H4 (cell line): ENCODE measurements around a stretch of chr3.

- RAMPAGE, long total RNA: no peak
Observed at GRCh38 chr3:187290453-187290921, 1.1 kb downstream of the MASP1 start.

DNA sequence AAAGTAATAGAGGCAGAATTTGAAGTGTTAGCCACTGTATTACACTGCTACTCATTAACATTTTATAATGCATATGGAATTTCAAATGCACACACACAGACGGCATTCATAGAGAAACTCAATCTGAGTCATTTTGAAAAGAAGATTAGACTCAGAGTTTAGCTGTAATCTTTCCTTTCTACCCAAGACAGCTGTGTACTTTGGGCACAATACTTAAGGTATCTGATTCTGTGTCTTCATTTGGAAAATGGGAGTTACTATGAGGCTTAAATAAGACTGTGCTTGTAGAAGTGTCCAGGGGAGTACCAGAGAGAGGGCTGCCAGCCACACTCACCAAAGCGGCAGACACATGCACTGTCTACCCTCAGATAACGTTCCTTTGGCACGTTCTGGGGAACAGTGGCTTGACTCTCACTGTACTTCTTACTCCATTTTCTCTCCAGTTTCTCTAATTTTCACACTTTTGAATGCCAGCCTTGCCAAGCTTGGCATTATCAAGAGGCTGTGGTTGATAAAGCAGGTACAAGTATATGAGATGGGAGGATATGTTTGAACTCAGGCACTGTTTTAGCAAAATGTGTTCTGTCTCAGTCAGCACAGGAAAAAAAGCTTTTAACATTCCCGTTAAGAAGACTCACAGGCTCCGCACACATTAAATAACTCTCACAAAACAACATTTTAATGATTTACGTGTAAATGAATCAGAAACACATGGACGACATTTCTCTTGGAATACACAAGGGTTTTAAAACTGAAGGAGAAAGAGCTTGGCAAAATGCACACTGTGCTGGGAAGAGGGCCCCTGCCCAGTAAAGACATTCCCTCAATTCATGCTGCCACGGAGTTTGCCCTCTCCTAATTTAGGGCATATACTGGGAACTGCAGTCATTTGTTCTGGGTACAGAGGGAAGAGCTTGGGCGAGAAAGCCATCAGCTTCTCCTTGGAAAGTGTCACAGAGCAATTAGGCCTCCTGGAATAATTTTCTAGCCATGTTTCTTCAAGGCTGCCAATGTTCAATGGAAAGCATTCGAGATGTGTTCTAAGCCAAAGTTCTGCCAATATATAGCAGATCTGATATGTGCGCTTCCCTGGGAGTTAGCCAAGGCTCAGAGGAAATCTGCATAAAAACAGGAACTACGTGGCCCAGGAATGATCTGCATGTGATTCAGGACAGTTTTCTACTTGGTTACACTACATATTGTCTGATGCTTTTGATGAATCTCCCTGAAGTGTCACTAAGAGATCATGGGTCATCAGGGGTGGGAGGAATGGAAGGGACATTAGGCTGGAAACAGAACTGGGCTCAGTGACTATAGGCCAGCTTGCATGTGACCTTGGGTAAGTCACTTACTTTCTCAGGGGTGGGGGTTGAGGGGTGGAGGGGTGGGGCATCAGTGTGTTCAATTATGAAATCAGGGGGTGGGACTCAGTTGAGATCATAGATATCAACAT is 2.0 kb upstream of the MASP1 start:
- RAMPAGE, long total RNA: no peak

- RAMPAGE, long total RNA: no peak
Observed at GRCh38 chr3:187773594-187774750, 28.7 kb upstream of the BCL6 start.

DNA sequence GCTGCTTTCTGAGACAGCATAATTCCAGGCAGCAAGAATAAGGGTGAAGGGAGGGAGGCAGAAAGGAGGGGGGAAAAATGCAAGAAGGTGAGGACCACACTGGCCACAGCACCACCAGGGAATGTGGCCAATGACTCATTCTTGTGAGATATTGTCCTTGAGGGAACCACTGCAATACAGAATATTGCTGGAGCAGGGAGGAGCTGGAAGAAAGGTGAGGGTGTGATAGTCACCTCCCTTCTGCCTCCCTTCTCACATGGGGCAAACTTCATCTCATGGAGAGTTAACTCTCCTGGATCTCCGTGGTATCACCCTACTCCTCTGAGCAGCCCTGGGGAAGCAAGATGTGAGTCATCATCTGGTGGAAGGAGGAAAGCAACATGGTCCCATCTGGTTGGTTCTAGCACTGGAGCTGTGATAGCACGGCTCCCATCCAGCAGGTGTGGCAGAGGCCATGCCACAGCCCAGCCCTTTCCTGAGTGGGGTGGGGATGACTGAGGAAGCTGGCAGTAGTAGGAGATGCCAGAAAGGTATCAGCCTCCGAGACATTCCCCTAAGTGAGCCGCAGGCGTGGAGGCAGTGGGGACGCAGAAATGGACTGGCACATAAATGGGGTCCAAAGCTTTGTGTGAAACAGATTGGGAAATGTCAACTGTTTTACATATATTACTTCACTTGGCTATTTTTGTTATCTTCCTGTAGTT is 115.9 kb upstream of the LPP start:
- RAMPAGE, long total RNA: no peak

- RAMPAGE, long total RNA: no peak
Observed at GRCh38 chr3:188158781-188159365, 4.9 kb downstream of the LPP start.

DNA sequence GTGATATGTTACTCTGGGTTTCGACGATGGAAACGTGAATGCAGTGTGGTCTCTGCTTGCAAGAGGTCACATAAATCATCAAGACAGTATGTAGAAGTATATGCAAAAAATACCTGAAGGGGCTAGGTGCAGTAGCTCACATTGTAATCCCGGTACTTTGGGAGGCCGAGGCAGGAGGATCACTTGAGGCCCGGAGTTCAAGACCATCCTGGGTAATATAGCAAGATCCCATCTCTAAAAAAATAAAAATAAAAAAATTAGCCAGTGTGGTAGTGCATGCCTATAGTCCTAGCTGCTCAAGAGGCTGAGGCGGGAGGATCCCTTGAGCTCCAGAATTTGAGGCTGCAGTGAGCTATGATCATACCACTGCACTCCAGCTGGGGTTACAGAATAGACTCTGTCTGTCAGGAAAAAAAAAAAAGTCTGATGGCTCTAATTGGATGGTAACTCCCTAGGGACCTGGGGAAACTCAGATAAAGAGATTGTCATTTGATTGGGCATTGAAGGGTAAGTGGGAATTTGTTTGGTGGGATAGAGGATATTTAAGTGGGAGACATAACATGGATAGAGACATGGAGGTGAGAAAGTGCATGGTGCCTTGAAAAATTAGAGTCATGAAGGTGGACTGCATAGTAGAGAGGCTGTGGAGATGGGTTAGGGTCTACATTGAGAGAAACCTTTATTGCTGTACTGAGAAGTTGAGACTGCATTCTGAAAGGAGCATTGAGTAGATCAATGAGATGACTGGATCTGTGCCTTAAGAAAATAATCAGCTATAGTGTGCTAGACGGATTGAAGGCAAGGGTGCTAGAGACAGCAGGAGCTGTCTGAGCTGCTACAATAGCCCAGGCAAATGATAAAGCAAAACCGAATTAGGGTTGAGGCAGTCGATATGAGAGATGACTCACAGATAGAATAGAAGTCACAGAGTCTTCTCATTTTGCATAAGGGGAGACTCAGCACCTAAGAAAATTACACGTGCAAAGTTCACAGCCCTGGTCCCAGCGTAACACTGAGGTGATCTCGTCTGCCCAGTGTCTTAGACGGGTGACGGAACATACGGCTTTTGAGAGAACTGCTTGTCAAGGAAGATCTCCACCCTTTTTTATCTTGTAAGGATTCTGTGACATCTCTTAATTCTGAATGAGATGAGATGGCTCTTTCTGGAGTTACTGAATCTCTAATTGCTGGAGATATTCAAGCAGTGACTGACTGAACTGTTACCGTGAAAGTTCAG is 11.3 kb downstream of the LPP start:
- RAMPAGE, long total RNA: no peak

- RAMPAGE, long total RNA: no peak
Observed at GRCh38 chr3:188166302-188166739, 12.4 kb downstream of the LPP start.

DNA sequence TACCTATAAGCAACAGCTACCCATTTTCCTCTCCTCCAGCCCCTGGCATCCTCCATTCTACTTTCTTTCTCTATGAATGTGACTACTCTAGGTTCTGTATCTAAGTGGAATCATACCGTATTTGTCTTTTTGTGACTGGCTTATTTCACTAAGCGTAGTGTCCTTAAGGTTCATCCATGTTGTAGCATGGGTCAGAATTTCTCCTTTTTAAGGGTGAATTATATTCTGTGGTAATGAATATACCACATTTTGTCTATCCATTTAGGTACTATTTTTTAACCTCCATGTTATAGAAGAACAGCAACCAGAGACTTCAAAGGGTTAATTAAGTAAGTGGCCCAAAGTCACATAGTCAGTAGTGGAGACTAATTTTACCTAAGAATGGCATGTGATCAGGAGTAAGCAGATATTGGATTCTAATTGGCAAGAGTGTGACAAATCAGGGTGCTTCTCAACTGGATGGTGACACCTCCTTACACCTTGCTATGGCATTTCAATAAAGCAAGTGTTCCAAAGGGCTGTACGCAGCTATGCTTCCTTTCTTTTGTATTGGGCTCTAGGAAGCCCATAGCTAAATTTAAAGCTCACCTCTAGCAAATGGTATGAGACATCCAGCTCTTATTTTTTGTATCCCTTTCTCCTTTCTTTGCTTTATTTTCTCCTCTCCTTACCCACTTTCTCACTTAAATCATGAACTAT is 61.6 kb downstream of the LPP start:
- RAMPAGE, long total RNA: no peak

DNA sequence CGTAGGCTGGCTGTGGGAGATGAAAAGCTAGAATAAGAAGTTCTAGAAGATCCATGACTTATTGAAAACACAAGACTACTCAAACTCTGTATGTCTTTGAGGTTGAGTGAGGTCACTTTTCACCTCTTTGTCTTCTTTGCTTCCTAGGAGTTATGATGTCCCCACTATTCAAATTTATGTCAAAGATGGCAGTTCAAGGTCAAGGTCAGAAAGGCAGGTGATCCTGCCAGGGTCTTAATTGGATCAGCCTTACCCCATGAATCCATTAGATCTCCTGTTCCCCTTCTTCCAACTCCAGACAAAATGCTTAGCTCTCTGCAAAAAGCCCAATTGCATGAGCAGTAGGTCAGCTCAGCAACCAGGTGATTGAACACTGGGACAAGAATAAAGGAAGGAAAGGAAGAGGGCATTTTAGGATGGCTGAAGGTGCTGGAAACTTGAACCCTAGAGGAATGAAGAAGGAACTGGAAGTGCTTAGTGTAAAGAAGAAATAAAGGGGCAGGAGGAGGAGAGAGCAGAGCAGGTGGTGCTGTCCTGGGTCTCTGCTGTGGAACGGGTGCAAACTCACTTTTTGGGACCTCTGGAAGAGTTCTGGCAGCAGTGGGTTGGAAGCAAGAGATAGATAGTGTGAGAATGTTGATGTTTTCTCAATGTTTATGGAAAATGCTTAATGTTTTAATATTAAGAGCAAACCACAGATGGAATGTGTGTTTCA is 80.9 kb downstream of the LPP start:
- RAMPAGE, long total RNA: no peak

- RAMPAGE, long total RNA: no peak
Observed at GRCh38 chr3:188242091-188242928, 88.4 kb downstream of the LPP start.

- RAMPAGE, long total RNA: no peak
Observed at GRCh38 chr3:188285779-188286548, 132.0 kb downstream of the LPP start.

DNA sequence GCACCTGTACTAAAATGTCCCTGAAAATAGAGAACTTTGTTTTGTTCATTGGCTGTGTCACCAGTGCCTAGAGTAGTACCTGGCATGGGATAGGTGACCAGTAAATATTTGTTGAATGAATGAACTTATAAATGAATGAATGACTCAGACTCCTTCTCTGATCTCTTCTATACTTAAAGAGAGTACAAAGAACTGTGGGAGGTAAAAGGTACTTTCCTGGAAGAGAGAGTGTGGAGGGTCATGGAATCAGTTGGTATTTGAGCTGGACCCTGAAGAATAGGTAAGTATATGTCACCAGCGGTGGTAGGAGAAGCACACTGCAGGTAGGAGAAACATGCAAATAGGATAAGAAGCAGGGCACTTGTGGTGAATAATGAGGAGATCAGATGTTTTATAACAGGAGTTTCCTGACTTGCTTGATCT is 149.4 kb downstream of the LPP start:
- RAMPAGE, long total RNA: no peak

DNA sequence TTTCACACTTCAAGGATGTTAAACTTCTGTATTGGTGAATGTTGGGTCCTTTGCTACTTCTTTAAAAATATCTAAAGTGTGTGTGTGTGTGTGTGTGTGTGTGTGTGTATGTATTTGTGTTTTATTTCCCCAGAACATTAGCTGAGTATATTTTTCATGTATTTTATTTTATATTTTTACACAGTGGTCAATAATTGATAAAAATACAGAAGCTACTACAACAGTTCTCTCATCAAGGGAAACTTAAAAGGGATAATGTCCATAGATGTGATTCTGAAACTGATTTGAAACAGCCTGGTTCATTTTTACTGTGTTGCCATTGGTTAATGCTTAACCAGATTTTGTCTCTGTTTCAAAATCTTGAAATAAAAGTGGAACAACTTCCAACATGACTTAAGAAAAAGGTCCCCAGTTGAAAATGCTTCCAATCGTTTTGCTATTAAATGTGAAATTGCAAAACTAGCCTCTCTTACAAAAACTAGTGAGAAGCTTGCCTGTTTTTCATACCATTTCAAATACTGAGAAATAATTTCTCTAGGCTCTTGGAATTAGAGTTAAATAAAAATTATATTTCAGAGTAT is 240.6 kb downstream of the LPP start:
- RAMPAGE, long total RNA: no peak

DNA sequence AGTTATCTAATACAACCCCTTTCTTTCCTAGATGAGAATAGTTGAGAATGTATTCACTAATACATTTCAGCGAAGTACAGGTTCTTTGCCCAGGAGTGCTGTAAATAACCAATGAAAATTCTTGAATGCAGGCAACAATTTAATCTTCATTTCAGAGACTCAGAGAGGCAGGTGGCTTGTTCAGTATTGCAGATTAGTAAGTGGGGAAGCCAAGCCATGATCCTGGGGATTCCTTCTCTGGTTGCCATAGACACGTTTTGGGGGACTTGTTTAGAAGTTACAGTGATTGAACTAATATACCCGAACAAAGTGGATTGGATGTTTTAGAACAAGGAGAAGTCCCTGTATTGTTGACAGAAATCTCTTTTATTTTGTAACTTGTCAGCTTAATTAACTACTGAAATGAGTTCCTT is 260.7 kb downstream of the LPP start:
- RAMPAGE, long total RNA: no peak

GRCh38 chr3:188421342-188422321 is 267.7 kb downstream of the LPP start:
- RAMPAGE, long total RNA: no peak

DNA sequence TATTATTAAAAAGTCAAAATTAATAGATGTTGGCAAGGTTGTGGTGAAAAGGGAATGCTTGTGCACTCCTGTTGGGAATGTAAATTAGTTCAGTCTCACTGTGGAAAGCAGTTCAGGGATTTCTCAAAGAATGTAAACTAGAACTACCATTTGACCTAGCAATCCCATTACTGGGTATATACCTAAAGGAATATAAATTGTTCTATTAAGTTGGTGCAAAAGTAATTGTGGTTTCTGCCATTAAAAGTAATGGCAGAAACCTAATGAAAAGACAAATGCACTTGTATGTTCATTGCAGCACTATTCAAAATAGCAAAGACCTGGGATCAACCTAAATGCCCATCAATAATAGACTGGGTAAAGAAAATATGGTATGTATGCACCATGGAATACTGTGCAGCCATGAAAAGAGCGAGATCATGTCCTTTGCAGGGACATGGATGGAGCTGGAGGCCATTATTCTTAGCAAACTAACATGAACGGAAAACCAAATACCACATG is 476.5 kb downstream of the LPP start:
- RAMPAGE, long total RNA: no peak

- RAMPAGE, long total RNA: no peak
Observed at GRCh38 chr3:188682819-188683496, 488.8 kb upstream of the TPRG1 start.

DNA sequence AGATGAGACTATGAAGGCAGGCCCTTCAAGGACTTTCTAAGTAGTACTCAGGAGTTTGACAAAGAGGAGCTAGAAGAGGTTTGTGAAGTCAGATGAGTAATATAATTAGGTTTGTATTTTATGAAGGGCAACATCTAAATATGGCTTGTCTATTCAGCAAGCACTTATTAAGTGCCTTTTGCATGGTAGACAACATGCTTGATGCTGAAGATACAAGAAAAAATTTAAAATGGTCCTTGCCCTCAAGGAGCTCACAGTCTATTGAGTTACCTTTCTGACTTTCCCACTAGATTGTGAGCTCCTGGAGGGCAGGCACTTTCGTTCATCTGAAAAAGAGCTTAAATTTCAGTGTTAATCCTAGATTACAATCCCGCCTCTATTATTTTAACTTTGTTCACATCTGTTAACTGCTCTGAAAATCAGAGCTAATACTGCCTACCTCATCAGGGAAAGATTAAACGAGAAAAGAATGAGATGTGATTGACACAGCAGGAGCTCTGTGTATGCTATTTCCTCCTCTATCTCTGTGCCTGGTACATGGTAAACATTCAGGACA is 483.1 kb upstream of the TPRG1 start:
- RAMPAGE, long total RNA: no peak

DNA sequence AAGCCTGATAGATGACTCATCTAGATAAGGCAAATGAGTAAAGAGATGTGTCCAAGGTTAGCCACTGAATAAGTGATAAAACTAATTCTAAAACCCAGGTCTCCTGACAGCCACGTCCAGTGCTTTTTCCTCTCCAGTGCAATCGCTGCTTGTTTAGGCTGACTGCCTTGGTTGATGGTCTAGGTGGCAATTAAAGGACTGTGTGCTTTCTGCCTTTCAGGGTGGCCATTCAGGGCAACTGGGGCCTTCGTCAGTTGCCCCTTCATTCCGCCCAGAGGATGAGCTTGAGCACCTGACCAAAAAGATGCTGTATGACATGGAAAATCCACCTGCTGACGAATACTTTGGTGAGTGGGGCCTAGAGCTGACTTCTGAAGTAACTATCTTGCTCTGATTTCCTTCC is 463.7 kb upstream of the TPRG1 start:
- RAMPAGE, long total RNA: no peak

DNA sequence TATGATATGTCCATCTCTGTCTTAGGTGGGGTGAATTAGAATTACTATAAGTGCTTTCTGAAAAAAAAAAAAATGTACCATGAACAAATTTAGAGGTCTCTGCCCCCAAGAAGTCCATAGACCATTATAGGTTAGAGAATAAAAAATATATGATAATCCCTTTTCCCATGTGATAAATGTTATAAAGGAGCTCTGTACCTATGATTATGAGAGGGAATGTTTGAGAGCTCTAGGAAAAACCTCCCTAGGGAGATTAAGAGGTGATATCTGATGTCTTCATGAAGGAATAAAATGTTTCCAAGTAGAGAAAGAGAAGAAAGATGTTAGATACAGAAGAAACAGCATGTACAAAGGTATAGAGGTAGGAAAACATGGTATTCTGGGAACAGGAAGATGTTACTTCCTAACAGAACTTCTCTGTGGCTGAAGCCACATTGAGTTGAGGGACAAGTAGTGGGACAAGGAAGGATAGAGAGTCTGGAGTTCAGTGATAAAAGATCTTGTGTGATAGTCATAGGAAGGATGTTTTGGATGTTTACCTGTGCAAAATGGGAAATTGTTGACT is 442.9 kb upstream of the TPRG1 start:
- RAMPAGE, long total RNA: no peak